ENCODE measurements around the genes MASP1 and RTP4.

DNA sequence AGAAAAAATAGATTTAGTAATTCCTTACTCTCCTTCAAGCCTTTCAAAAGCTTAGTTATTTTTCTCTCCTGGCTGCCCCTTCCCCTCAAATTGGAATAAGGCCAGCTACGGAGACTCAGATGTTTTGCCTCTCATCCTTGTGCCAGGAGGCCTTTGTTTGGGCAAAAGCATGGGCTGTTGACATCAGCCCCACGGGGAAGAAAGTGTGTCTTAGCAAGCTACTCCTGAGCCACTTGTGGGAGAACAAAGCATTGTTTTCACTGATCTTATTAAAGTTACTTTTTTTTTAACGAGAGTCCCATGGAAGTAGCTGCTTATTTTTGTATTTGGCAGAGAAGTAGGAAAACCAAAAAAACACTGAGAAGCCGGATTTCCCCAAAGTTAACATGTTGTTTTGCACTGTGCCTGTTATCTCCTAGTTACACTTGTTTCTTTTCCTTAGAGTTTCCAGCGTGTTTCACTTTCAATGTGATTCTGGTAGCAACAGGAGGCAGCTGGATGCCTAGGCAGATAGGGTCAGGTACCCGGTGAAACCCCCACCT lies 2.2 kb downstream of the ST6GAL1 start:
- PRO-cap: no peak
- RRBS, 2 experiments: no CpG with 5 or more reads among the region's 6 CpGs

GRCh38 chr3:186946468-186947045 lies 16.2 kb downstream of the ST6GAL1 start:
- PRO-cap: no peak
- RRBS, 2 experiments: no CpG with 5 or more reads among the region's 9 CpGs

DNA sequence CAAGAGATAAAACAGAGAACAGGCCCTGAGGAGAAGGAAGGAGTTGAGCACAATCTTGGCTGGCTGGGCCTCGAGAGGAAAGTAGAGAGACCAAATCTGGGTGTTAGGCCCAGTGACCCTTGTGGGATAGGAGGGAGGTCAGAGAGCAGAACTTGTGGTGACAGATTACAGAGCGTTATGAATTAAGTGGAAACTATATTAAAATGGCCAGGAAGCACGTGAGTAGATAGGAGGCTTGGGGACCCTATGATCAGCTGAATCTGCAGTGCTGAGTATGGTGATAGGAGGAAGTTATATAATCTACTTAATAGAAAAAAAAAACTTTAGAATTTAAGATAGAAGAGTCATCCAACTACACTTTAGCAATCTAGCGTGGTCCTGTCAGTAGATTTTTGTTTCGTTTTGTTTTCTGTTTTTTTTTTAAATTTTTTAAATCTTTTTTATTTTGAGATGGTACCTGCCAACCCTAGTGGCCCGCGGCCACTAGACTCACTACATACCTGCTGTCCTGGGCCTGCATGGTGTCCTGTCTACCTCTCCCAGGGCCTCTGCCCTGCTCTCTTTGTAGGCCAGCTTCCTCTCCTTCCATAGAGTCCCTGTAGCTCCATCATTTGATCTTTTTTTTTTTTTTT lies 30.1 kb downstream of the ST6GAL1 start:
- PRO-cap: no peak
- RRBS, 2 experiments: no CpG with 5 or more reads among the region's 7 CpGs

- PRO-cap: no peak
- RRBS, 2 experiments: no CpG with 5 or more reads among the region's 9 CpGs
Measured at GRCh38 chr3:186985746-186986454, 55.6 kb downstream of the ST6GAL1 start.

- PRO-cap: no peak
- RRBS, 2 experiments: no CpG with 5 or more reads among the region's 5 CpGs
Measured at GRCh38 chr3:186989363-186990110, 59.2 kb downstream of the ST6GAL1 start.

DNA sequence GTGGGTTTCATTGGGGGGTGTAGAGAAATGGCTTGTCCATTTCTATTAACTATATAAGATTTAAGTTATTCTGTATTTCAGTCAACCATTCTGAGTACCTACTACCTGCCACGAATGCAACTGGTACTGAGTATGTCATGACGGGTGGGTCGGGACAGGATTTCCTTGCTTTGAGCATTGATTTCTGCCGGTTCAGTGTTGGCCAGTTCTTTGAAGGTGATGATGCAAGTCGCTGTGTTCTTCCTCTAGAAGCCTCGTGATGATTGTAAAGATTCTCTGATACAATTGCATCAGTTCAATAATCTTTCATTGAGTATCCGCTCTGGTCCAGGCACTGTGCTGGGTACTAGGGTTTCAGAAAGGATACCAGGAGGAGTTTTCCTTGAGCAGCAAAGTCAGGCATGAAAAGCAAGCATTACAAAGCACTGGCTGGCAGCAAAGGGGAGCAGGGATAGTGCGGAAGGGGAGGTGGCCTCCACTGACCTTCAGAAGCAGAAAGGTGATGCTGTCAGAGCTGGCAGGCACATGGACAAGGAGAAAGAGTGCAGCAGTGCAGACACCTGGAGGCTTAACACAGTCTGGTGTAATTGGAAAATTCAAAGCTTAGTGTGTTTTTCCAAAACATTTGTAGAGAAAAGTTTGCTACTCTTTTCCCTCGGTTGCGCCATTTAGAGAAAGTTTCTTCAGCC lies 100.1 kb downstream of the RPL39L start:
- PRO-cap: no peak
- RRBS, 2 experiments: no CpG with 5 or more reads among the region's 10 CpGs

- PRO-cap: no peak
- RRBS, 2 experiments: no CpG with 5 or more reads among the region's 6 CpGs
Measured at GRCh38 chr3:187183236-187183725, 14.0 kb upstream of the RTP1 start.

DNA sequence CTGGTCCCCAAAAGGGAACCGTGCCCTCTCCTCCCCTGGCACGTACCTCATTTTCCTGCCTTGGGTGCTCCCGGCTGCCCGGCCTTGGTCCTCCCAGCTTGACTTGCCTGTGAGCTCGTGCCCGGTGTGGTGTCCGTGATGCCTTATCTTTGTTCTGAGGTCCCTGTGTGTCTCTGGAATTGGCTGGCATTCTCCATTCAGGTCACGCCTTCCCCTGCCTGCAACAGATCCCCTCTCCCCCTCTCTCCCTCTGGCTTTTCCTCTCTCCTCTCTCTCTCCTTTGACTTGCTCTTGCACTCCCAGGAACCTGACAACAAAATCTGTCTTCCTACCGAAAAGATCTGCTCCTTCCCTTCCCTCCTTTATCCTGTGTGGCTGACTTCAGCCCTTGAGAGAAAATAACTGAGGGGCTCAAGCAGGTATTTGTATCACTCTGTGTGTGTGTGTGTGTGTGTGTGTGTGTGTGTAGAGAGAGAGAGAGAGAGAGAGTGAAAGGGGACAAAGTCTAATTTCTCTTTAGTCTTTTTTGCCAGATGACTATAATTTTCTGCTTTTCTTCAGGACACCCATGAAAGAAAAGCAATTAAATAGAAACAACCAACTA lies at the start of gene MASP1:
Gene MASP1 (minus strand): TSS at position 156 of the 604 bp plus-strand sequence.
- PRO-cap: no peak
- RRBS, 2 experiments: 0 to 6% methylated on average over 2 of the region's 9 CpGs

GRCh38 chr3:187367882-187369084 lies at the start of gene RTP4:
RTP4 (plus strand) TSS chr3:187368385.
- PRO-cap: no peak
- RRBS, 2 experiments: no CpG with 5 or more reads among the region's 23 CpGs

DNA sequence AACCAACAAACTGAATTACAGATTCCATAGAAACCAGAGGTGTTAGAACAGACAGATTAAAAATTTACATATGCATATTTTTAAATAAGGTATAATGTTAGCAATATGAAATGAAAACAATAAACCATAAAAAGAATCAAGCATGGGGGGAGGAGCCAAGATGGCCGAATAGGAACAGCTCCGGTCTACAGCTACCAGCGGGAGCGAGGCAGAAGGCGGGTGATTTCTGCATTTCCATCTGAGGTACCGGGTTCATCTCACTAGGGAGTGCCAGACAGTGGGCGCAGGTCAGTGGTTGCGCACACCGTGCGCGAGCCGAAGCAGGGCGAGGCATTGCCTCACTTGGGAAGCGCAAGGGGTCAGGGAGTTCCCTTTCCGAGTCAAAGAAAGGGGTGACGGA lies 117.1 kb upstream of the BCL6 start:
- PRO-cap: no peak
- RRBS, 2 experiments: 82 to 95% methylated on average over 3 of the region's 16 CpGs

- PRO-cap: no peak
- RRBS, 2 experiments: 100% methylated on average over 6 of the region's 13 CpGs; no CpG with 5 or more reads in 1 of the 2 experiments
Measured at GRCh38 chr3:187958376-187958912, 195.5 kb upstream of the LPP start.

GRCh38 chr3:188189383-188189986 lies 35.5 kb downstream of the LPP start:
- PRO-cap: no peak
- RRBS, 2 experiments: no CpG with 5 or more reads among the region's 7 CpGs

- PRO-cap: no peak
- RRBS, 2 experiments: no CpG with 5 or more reads among the region's 1 CpG
Measured at GRCh38 chr3:188209834-188210174, 55.8 kb downstream of the LPP start.

- PRO-cap: no peak
- RRBS, 2 experiments: no CpG with 5 or more reads among the region's 7 CpGs
Measured at GRCh38 chr3:188216619-188217606, 63.0 kb downstream of the LPP start.

DNA sequence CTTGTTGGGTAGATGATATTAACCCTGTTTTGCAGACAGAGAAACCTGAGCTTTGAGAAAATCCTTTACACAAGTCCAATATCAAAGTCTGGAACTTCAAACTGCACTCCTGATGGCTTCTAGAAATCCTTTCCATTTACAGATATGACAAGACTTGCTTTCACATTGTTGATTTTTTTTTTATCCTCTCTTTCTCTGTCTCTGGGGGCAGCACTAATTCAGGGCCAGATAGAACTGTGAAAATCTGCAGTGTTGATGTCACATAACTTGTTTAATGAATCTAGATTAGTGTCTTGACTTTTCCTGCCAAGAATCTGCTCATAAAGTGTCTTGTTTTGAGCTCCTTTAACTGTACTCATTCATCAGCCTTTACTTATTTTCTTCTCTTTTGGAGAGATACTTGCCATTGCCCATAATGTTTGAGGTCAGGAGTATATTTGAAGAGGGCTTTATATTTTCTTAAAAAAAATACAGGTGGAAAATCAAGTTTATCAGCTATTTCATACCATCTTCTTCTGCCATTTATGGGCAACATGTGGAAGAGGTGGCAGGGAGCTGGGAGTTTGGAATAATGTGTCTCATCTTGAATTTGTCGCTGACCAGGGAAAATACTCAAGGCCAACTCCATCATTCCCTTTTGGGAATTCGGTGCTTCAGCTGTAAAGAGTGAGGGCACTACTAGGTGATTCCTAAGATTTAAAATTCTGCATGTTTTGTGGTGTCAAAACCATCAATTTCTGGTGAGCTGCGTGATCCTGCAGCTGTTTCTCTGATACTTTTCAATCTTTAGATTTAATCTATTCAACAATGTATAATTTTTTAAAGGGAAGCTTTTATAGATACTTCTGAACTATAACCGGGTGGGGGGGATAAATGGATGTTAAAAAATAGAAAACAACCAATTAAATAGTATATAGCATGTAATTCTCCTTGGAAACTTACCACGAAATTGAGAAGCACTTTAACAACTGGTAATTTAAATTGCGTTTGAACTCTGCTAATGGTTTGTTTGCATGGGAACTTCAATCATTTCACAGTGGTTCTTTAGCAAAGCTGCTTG lies 68.8 kb downstream of the LPP start:
- PRO-cap: no peak
- RRBS, 2 experiments: no CpG with 5 or more reads among the region's 6 CpGs

DNA sequence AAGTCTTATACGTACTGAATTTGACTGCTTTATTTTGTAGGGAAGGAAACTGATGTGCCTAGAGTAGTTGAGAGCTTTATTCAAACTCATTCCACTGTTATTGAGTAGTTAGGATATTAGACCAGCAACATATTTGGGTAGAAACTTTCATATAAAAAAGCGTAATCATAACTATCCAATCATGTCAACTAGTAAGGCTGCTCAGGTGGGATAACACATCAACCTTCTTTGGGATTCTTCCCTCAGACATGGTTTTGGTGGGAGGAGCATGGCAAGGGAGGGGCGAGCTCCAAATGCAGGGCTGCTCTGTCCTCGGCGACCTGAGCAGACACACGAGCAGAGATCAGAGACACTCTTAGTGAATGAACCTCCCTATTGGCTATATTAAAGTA lies 86.5 kb downstream of the LPP start:
- PRO-cap: no peak
- RRBS, 2 experiments: no CpG with 5 or more reads among the region's 6 CpGs

GRCh38 chr3:188294642-188295652 lies 141.0 kb downstream of the LPP start:
- PRO-cap: no peak
- RRBS, 2 experiments: 1 to 4% methylated on average over 4 of the region's 12 CpGs

GRCh38 chr3:188401164-188401465 lies 247.2 kb downstream of the LPP start:
- PRO-cap: no peak
- RRBS, 2 experiments: no CpG with 5 or more reads among the region's 1 CpG

DNA sequence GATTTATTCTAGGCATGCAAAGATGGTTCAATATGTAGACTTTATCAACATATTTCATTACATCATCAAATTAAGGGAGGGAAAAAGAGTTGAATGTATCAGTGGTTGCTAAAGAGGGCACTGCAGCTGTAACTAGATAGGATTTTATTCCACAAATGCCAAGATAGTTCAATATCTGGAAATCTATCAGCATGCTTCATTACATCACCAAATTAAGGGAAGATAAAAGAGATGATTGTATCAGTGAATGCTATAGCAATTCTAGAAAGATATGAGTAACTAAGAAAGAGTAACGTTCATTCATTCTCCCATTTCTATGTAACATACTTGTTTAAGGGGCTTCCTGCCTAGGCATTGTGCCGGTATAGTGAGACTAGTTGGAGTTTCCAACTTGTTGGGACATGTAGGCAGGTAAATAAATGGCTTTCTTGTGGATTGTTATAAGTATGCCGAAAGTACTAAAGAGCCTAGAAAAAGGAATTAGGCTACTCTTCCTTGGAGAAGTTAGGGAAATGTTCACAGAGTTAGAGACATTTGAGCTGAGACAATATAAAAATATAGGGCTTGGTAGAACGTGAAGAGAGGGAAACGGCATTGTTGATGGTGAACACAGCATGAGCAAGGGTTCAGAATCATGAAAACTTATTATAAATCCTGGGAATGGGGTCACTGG lies 248.5 kb downstream of the LPP start:
- PRO-cap: no peak
- RRBS, 2 experiments: no CpG with 5 or more reads among the region's 5 CpGs

DNA sequence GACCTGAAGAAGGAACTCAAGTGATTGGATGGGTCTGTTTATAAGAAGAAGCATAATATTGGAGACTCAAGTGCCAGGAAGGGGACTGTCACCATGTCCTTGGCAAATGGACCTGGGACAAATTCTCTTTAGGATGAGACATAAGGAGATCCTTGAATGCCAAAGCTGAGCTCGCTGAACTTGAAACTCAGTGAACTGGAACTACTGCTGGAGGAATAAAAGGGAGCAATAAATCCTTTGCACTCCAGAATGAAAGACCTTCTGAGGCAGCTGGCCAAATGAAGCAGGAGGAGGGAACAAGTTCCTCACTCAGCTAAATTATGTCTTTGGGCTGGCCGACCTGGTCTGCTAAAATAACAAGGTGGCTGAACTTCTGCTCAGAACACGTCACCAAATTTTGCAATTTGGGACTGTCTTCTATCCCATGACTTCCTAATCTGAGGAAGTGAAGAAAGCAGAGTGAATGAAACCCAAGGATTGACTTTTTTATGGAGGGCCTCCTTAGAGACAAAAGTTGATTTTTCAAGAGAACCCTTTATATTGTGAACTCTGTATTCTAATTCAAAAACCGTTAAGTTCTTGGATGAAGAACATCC lies 314.7 kb downstream of the LPP start:
- PRO-cap: no peak
- RRBS, 2 experiments: no CpG with 5 or more reads among the region's 4 CpGs

Measured in astrocyte (in vitro differentiated cells and primary cell).